Smooth muscle cell (in vitro differentiated cells): ENCODE measurements around a stretch of chr9.

- RAMPAGE, long total RNA, result no peak
Observed at GRCh38 chr9:94881509-94881976, 155.0 kb downstream of the AOPEP start.

DNA sequence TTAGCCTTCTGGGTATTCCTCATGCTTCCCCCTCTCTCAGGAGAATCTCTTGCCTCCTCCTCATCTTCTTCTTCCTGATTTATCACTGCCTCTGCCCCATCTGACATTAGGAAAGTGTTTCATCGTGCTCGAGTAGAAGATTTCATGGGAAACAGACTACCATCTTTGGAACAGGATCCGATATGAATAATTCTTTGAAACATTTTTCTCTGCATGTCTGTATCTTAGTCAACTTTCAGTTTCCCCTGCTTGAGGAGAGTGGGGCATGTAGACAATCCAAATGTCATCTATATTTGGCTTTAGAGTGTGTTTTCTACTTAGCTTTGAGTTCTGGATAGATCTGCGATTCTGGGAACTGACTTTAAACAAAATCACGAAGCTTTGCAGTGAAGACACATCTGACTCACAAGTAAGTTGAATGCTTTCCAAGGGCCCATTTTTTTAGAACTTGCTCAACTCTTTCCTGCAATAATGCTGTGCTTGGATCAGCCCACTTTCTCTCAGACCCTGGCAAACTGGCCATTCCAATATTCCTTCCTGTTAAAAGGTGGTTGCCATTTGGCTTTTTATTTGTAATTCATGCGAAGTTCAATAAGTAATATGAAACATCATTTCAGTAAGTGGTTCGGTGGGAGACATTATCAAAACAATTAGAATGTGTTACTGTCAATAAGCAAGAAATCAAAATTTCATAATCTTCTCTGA is 174.1 kb downstream of the AOPEP start:
- RAMPAGE, long total RNA, result no peak

- RAMPAGE, long total RNA, result no peak
Observed at GRCh38 chr9:94907750-94908722, 181.5 kb downstream of the AOPEP start.

DNA sequence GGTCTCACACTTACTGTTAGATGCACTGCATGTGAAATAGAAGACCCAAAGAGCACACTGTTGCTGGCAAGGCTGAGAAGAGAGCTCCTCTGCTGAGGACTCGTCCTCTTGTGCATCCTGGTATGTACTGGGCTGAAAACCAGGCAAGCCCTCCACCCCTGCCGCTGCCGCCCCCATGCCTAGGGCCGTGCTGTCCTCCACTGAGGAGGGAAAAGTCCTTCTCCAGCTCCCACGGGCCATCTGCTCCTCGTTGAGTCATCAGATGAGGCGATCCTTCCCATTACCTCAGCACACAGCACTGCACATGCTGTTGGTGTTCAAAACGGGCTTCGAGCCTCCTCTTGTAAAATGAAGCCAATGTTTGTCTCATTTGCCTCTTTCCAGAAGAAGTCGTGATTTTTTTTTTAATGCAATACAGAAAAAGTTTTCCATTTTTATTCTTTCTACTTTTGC is 219.0 kb downstream of the AOPEP start:
- RAMPAGE, long total RNA, result no peak

GRCh38 chr9:94952488-94953364 is 226.2 kb downstream of the AOPEP start:
- RAMPAGE, long total RNA, result no peak

GRCh38 chr9:94998149-94998719 is 271.7 kb downstream of the AOPEP start:
- RAMPAGE, long total RNA, result no peak

DNA sequence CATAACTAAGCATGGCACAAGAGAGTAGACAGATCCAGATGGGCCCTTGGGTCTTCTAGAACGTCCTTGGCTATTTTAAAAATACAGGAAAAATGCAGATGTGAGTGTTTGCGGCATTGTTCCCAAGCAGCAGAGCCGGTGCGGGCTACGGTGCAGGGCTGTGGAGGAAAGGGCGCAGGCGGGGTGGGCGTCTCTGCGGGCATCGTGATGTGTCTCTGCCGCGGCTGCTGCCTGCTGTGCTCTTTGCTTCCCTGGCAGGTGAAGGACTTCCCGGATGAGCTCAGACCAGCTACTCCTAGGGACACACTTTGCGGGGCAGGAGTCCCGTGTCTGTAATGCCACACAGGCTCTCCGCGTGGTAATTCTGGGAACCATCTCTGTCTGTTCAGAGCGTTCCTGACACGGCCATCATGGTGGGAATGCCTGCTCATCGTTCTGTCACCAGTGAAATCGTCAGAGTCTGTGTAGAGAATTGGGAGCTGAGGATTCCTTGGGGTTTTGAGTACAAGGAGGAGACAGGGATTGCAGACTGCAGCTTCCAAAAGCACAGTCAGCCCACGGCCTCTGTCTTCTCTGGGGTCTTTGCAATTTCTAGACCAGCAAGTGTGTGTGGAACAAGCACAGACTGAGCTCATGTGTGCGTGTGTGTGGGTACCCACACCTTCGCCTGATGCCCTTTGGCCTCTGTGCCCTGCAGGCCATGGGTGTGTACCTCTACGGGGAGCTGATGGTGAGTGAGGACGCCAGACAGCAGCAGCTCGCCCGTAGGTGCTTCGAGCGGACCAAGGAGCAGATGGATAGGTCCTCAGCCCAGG is 235.4 kb downstream of the FANCC start:
- RAMPAGE, long total RNA, result no peak

- RAMPAGE, long total RNA, result no peak
Observed at GRCh38 chr9:95103381-95103814, 214.1 kb downstream of the FANCC start.

DNA sequence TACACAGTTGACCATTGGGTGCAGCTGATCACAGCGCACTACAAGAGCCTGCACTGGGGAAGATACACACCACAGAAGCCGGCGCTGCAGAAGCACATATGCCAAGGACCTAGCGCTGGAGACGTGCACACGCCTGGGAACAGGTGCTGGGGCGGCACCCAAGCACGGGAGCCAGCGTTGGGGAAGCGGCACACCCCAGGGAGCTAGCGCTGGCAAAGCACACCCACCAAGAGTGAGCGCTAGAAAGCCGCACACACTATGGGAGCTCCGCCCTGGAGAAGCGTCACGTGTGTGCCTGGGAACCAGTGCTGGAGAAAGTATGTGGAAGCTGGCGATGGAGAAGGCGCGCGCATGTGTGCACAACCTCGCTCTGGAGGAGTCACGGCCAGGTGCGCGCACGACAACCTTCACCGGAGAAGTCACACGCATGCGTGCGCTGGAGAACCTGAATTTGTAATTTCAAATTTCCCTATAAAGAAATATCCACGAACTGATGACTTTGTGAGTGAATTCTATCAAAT is 4.4 kb downstream of the FANCC start:
- RAMPAGE, long total RNA, result no peak

GRCh38 chr9:95506312-95507065 is 2.6 kb downstream of the PTCH1 start:
- RAMPAGE, long total RNA, result start-site peak on the minus strand at chr9:95506573-95506661, 41 and 15 reads in 2 replicates

GRCh38 chr9:95508382-95508984 is 583 bp downstream of the PTCH1 start:
- RAMPAGE, long total RNA, result no peak

- RAMPAGE, long total RNA, result no peak
Observed at GRCh38 chr9:95510143-95511342, 1.5 kb upstream of the PTCH1 start.

DNA sequence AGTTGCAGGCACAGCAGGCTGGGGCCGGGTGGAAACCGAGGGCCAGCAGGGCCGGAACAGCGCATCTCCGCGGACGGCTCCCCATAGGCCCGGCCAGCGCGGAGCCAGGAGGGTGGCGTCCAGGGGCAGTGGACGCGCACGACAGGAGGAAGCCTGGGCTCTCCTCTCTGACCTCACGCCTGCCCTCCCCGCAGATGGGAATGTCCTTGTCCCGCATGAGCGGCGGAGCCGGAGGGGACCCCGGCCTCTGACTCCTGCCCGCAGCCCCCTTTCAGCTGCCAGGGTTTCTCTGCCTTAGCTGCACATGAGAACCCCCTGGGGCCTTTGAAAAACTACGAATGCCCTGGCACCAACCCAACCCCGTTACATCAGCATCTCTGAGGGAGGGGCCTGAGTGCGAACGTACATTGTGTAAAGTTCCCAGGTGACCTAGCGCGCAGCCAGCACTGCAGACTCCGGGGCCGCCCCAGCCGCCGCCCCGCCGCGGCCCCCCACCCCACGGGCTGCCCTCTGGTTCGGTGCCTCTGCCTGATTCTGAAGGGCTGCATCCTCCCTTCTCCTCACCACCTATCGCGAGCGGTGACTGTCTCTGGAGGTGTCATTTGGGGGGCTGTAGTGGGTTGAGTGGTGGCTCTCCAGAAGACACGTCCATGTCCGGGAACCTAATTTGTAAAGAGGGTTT is 44.1 kb upstream of the PTCH1 start:
- RAMPAGE, long total RNA, result no peak

GRCh38 chr9:95783363-95783989 is 92.0 kb upstream of the ERCC6L2 start:
- RAMPAGE, long total RNA, result no peak

DNA sequence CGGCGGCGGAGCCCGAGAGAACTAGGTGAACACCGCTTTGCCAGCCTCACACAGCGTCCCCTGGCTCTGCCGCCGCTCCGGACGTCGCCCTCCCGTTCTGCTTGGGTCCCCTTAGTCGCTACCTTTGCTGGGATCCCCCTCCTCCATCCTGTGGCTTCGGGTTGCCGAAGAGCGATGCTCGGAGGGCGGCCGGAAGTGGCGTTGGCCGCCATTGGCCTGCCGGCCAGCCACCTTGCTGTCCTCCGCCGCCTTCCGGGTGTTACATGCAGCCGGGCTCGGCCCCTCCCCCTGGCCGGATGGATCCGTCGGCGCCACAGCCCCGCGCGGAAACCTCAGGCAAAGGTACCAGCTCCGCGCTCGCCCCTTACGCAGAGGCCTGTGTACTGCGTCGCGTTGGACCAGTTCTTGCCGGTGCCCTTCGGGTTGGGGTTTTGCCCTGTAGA is 273 bp downstream of the ERCC6L2 start:
- RAMPAGE, long total RNA, result start-site peak on the plus strand centred at position 290 of the sequence, 11 bp wide, 33 and 31 reads in 2 replicates

DNA sequence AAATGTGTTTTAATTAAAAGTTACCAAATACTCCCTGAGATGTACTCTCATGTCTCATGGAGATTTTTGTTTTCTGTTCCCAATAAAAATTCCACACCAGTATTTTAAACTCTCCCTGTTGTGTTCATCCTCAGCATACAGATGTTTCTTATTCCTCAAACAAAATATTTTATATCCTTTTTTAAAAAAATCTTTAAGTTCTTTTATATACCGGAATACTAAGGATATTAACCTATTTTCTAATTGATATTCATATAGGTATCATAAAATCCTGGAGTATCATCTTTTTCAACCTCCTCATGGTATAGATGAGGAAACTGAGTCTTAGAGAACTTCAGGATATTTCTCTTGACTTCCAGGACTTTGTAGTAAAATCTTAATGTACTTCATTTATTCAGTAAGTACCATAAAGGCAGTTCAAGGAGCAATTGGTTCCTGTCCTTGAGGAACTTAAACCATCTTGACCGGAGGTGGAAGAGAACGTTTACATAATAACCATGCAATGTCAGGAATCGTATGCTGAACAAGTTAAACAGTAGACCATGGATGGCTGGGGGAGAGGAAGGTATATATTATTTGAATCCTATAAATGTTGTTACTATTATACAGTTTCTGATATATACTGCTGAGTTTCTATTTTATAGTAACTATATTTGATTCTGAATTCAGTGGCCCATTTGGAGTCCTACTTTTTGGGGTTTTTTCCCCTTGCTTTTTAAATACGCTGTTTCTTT is 91.7 kb downstream of the ERCC6L2 start:
- RAMPAGE, long total RNA, result no peak

- RAMPAGE, long total RNA, result no peak
Observed at GRCh38 chr9:96061160-96062097, 185.9 kb downstream of the ERCC6L2 start.

DNA sequence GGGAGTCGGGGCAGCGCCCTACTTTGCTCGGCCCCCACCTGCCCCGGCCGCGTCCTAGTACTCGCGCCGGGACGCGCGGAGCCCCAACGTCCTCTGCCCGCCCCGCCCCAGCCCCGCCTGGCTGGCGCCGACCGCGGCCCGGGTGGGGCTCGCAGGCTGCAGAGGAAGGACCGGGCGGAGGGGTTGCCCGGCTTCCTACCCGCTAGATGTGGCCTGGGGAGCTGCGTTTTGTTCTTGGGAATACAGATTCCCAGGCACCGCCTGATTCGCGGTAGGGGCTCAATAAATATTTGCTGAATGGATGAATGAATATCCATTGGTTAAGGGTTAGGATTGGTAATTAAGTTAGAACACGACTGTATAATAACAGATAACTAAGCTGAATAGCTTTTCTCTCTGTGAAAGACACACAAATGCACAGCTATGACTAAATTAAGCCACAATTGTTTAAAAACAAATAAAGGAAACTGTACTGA is 1.1 kb upstream of the ZNF367 start:
- RAMPAGE, long total RNA, result no peak

- RAMPAGE, long total RNA, result no peak
Observed at GRCh38 chr9:96487828-96488493, 38.0 kb downstream of the HABP4 start.

GRCh38 chr9:96501817-96502587 is 52.0 kb downstream of the HABP4 start:
- RAMPAGE, long total RNA, result no peak